Hematopoietic multipotent progenitor cell (in vitro differentiated cells): ENCODE measurements around the gene SYT8.

DNA sequence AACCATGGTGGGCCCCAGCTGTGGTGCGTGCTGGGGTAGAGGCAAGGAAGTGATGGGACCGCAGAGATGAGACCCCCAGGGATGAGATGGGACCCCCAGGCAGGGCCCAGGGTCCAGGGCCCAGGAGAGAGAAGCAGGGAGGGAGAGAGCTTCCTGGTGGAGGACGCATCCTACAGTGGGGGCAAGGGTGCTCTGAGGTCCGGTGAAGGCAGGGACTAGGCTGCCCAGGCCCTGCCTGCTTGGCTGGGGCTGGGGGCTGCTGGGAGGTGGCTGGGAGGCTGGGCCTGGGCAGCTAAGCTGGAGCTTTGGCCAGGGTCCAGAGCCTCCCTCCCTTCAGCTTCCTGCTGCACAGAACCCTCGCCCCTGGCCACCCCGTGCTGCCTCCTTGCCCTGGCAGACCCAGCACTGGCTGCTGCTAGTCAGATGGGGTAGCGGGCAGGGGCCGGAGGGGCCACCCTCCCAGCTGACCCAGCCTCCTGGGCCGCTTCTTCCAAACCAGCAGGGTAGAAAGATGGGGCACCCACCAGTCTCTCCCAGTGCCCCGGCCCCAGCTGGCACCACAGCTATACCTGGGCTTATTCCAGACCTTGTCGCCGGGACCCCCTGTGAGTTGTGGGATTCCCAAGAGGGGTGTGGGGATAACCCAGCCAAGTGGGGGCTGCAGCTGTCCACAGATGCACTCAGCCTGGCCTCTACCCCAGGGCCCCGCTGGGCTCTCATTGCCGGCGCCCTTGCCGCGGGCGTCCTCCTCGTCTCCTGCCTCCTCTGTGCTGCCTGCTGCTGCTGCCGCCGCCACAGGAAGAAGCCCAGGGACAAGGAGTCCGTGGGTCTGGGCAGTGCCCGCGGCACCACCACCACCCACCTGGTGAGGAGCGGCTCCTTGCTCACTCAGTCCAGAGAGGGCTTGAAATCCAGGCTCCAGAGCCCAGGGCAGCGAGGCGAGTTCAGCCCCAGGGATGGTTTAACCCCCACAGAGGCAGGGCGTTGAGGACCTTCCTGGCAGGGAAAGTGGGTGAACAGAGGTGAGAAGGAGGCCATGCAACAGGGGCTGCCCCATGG is at the start of gene SYT8:
Gene SYT8, plus strand, starts transcription at position 396 of the 1,059 bp plus-strand sequence.
- CAGE, long polyA plus RNA: no peak

- CAGE, long polyA plus RNA: no peak
These were observed 5.4 kb downstream of the LSP1 start for GRCh38 chr11:1858143-1858751.

- CAGE, long polyA plus RNA: no peak
These were observed 12.4 kb downstream of the LSP1 start for GRCh38 chr11:1865304-1865643.

- CAGE, long polyA plus RNA: no peak
These were observed 911 bp downstream of the PRR33 start for GRCh38 chr11:1890788-1891179.

- CAGE, long polyA plus RNA: no peak
These were observed 3.0 kb downstream of the TNNT3 start for GRCh38 chr11:1922260-1923047.

DNA sequence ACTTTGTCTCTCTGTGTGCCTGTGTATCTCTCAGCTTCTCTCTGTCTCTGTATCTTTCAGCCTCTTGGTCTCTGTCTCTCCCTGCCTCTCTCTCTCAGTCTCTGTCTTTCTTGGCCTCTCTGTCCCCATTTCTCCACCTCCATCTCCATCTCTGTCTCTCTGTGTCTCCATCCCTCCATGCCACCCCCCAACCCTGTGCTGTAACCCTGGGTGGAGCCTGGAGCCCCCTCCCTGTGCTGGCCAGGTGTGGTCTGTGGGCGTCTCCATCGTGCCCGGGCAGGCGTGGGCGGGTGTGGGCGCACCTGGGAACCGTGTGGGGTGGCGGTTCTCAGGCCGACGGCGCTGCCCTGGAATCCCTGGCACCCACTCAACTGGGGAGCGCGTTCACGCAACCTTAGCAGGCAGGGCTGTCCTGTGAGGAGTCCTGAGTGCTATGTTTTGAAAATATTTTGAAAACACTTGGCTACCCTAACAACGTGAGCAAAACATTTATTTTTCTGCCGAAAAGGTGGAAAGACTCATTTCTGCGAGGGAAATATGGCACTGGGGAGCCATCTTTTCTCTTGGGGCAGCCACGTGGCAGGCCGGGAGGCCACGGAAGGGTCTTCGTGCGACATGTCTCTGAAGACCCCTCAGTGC is 4.7 kb downstream of the TNNT3 start:
- CAGE, long polyA plus RNA: no peak

GRCh38 chr11:2100359-2100976 is 38.7 kb downstream of the IGF2 start:
- CAGE, long polyA plus RNA: no peak

DNA sequence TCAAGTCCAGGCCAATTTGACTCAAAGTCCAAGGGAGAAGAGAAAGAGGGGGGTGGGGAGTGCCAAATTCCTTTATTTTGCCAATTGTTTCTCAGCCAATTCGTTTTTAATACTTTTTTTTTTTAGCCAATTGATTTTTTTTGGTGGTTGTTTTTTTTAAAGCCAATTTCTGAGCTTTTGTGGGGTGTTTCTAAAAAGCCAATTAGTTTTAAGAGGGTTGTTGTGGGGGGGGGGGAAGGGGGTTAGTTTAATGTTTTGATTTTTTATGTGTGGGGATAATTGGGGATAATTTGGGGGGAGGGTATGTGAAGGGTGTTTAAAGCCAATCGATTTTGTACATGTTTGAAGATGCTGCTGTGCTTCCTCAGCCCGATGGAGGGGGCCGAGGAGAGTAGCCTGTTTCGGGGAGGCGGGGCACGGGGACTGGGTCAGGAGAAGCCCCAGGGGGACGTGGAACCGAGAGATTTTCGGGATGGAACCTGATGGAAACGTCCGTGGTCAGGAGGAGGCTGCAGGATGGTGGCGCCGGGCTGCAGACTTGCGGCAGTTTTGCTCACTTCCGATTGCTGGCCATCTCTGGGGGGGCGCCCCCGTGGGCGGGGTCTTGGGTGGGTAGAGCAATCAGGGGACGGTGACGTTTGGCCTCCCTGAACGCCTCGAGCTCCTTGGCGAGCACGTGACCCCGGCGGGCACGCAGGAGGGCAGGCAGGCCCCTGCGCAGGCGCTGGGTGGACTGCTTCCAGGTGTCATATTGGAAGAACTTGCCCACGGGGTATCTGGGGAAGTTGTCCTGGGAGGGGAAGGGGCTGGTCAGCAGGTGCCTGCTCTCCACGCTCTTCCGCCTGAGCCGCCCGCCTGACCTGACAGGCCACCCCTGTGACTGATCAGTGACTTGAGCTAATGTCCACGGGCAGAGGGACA is 6.5 kb downstream of the IGF2 start:
- CAGE, long polyA plus RNA: no peak

- CAGE, long polyA plus RNA: no peak
These were observed 2.1 kb downstream of the IGF2 start for GRCh38 chr11:2136976-2137583.

GRCh38 chr11:2138077-2139061 is 820 bp downstream of the IGF2 start:
- CAGE, long polyA plus RNA: no peak

- CAGE, long polyA plus RNA: no peak
These were observed 39.5 kb upstream of the TH start for GRCh38 chr11:2210859-2211691.

DNA sequence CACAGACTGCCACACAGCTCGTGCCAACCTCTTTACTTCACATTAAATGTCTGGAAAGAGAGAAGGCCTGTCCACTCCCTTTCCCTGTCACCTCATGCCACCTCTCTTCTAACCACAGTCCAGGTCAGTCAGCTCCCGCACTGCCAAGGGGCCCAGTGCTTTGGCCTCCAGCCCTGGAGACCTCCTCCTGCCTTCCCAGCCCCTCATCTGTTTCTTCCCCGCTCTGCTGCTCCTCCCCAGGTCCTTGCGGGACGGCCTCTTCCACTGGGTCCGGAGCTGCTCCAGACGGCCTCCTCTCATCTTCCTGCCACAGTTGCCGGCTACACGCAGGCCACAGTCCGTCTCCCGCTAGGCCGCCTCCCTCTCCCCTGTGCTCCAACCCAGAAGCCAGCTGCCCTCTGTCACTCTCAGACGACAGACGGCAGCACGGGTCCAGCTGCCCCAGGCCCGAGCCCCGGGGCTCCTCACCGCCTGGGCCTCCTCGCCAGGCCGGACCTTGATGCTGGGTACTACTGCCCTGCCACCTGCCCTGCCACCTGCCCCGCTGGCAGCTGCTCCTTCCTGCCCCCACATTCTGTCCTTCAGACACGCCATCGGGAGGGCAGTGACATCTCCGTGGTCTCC is 42.8 kb upstream of the TH start:
- CAGE, long polyA plus RNA: no peak

DNA sequence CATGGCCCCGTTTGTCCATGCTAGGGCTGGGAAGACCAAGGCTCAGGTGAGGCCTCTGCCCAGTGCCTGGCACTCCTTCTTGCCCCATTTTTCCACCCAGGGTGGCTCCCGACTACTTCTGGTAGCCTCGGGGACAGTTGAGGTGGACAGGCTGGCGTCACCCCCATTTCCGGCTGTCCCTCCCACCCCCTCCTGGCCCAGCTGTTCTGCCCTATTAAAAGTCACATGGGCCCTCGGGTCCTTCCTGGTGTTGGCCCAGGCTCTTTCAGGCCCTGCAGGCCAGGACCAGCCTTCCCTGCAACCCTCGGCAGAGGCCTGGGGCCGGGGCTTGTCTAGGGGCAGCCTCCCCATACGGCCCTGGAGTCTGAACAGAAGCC is 9.5 kb downstream of the CD81 start:
- CAGE, long polyA plus RNA: no peak

GRCh38 chr11:2389101-2389592 is 11.4 kb upstream of the TSSC4 start:
- CAGE, long polyA plus RNA: no peak

DNA sequence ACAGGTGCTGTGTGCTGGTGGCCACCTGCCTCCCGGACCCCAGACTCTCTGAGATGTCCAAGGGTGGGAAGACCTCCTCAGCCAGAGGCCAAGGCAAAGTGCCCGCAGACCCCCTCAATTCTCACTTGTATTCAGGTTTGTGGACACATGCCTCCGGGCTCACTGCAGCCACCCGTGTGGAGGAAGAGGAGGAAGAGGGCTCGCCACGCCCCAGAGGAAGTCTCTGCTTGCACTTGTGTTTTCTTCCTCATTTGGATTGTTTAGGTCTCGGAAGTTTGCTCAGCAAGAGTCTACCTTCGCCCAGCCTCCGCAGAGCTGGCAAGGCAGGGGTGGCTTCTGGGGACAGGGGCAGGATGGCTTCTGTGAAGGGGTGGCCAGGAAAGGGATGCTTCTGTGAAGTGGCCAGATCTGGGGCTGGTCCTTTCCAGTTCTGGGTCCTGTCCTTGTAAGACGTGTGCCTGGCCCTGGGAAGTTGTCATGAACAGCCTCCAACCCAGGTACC is 2.2 kb downstream of the KCNQ1 start:
- CAGE, long polyA plus RNA: no peak

DNA sequence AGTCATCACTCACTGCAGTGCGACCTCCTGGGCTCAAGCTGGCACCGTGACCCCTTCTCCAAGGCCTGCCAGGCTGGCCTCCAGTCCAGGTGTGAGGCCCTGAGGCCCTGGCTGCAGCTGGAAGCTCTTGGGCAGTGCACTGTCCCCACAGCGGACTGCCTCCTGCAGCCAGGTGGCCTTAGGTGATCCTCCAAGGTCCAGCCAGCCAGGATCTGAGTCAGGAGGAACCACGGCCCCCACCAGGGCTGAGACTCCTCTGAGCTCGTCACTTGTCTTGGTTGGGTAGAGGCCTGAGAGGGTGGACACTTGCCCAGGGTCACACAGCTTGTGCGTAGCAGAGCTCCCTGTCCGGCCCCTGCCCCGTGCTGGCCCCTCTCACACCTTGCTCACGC is 20.4 kb downstream of the KCNQ1 start:
- CAGE, long polyA plus RNA: no peak

- CAGE, long polyA plus RNA: no peak
These were observed 189.3 kb downstream of the CDKN1C start for GRCh38 chr11:2696211-2696823.

GRCh38 chr11:2729937-2730354 is 155.6 kb downstream of the CDKN1C start:
- CAGE, long polyA plus RNA: no peak

- CAGE, long polyA plus RNA: no peak
These were observed 132.7 kb downstream of the CDKN1C start for GRCh38 chr11:2752844-2753239.

- CAGE, long polyA plus RNA: no peak
These were observed 94.1 kb downstream of the CDKN1C start for GRCh38 chr11:2790971-2792289.